NCI-H460 (cell line): Measurements from ENCODE around the genes KIF3B and SNTA1.

GRCh38 chr20:32057038-32057609 is 5.1 kb downstream of the HCK start:
RAMPAGE:
- cytosol, long total RNA = no peak
- long total RNA = no peak
- nucleus, long total RNA = no peak

DNA sequence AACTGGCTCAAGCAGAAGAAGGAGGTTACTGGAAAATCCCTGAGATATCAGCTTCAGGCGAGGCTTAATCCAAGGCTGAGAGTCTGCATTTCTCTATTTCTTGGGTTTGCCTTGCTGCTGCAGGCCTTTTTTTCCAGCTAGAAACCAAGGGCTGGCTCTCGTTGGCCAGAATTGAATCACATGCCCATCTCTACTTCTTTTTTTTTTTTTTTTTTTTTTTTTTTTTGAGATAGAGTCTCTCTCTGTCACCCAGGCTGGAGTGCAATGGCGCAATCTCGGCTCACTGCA is 11.7 kb downstream of the HCK start:
RAMPAGE:
- cytosol, long total RNA = no peak
- long total RNA = no peak
- nucleus, long total RNA = no peak

RAMPAGE:
- cytosol, long total RNA = no peak
- long total RNA = no peak
- nucleus, long total RNA = no peak
Measured at GRCh38 chr20:32194085-32194532, 13.4 kb downstream of the PLAGL2 start.

DNA sequence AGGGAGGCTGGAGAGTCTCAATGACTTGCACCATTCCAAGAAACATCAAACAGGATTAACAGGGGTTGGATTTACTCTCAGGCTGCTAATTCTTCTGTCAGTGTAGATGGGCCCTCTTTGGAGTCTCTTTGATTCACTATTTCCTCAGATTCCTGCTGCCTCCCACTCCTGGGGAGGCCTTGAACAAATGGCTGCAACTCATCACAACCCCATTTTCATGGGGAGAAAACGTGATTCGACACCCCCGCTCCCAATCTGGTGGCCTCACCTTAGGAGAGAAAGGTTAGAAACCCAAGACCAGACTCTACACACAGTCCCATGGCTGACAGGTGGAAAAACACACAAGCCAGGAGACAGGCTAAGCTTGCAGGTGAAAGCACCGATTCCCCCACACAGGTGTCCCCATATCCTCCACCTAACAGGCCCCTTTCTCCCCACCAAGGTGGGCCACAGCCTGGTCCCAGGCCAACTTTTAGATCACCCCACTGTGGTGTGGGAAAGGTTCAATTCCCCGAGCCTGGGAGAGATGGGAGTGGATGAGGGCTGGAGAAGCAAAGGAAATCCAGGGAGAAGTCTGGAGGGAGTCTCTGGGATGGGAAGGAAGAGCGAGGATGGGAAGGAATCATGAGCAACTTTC is 1.1 kb downstream of the PLAGL2 start:
RAMPAGE:
- cytosol, long total RNA = no peak
- long total RNA = no peak
- nucleus, long total RNA = no peak

RAMPAGE:
- cytosol, long total RNA = no peak
- long total RNA = no peak
- nucleus, long total RNA = no peak
Measured at GRCh38 chr20:32224477-32224875, 16.8 kb downstream of the POFUT1 start.

DNA sequence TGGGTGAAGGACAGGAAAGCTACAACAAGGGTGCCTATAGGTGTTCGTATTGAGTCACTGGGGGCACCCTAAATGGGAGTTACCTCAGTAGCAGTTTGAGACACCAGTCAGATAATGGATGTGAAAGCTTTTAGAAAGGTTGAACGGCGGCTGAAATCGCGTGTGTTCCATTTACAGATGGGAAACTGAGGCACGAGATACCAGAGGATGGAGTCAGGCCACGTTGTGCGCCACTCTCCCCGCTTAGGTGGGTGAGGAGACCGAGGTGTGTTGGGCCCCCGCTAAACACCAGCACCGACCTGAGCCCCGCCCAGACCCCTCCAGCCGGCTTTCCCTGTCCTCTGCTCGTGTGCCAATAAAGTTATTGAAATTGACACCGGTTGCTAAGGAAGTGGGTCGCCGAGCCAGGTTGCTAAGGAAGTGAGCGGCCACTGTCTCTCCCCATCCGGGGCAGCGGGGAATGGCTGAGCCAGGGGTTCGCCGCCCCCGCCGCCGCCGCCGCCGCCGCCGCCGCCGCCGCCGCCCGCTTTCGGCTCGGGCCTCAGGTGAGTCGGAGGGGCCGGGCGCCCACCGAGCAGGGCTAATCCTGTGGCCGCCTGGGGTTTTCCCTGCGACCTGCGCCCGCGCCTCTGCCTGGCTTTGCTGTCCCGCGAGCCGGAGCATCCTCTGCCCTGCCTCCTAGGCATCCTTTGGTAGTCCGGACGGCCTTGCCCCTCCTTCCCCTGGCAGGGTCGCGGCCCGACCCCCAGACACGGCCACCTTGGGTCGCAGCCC is at the start of gene KIF3B:
TSS of gene KIF3B (plus strand) at position 431 of the 774 bp plus-strand sequence.
RAMPAGE:
- cytosol, long total RNA = no peak
- long total RNA = no peak
- nucleus, long total RNA = no peak

DNA sequence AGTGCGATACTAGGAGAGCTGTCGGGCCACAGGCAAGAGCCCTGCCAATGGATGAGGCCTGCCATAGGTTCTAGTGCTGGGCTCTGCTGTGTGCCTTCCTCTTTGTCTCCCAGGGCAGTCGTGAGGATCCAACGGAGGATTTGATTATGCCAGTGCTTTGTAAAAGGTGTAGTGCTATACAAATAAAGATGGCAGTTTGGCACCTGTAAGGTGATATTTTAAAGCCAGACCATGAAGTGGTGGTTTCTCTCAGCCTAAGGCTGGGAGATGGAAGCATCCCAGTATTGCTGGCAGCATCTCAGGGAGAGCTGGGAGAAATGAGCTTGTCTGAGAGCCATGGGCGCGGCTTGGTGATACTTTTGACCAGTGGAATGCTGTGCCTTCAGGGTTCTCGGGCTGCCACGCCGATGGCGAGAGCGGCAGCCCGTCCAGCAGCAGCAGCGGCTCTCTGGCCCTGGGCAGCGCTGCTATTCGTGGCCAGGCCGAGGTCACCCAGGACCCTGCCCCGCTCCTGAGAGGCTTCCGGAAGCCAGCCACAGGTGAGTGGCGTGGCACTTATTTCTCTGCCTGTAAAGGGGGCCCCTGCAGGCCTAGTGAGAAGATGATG is 71.5 kb downstream of the ASXL1 start:
RAMPAGE:
- cytosol, long total RNA = no peak
- long total RNA = no peak
- nucleus, long total RNA = no peak

GRCh38 chr20:32445887-32446329 is 87.8 kb downstream of the ASXL1 start:
RAMPAGE:
- cytosol, long total RNA = no peak
- long total RNA = no peak
- nucleus, long total RNA = no peak

GRCh38 chr20:32452985-32454012 is 95.2 kb downstream of the ASXL1 start:
RAMPAGE:
- cytosol, long total RNA = no peak
- long total RNA = no peak
- nucleus, long total RNA = no peak

DNA sequence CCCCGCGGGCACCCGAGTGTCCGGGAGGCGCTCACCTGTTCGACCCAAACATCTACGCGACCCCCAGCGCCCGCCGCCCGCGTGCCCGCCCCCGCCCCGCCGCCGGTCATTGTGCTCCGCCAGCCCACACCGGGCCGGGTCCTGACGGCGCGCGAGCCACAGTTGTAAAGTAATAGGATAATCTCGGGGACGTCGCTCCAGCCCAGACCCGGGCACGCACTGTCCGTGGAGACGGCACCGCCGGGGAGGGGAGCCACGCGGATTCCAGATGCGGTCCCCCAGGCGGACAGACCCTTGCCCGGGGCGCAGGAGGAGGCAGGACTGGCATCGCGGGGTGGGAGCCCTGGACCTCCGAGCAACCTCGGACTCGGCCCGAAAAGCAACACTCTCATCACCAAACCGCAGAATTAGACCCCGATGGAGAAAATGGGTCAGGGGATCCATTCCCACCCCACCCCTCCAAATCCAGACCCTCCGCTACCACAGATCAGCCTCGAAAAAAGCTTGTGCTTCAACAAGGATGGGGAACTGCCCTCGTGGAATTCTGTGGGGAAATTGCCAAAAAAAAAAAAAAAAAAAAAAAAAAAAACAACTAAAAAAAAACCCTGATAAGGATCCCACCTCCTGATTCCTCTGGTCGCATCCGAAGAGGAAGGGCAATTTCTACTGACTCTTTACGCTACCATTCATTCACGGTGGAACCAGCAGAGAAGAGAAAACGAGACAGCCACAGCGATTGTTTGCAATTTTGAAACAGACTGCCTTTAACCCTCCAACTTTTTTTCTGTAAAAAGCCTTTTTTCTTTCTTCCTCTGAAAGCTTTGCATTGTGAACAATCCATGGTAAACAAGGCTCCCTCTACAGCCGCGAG is 100.4 kb downstream of the NOL4L start:
RAMPAGE:
- cytosol, long total RNA = no peak
- long total RNA = no peak
- nucleus, long total RNA = no peak

DNA sequence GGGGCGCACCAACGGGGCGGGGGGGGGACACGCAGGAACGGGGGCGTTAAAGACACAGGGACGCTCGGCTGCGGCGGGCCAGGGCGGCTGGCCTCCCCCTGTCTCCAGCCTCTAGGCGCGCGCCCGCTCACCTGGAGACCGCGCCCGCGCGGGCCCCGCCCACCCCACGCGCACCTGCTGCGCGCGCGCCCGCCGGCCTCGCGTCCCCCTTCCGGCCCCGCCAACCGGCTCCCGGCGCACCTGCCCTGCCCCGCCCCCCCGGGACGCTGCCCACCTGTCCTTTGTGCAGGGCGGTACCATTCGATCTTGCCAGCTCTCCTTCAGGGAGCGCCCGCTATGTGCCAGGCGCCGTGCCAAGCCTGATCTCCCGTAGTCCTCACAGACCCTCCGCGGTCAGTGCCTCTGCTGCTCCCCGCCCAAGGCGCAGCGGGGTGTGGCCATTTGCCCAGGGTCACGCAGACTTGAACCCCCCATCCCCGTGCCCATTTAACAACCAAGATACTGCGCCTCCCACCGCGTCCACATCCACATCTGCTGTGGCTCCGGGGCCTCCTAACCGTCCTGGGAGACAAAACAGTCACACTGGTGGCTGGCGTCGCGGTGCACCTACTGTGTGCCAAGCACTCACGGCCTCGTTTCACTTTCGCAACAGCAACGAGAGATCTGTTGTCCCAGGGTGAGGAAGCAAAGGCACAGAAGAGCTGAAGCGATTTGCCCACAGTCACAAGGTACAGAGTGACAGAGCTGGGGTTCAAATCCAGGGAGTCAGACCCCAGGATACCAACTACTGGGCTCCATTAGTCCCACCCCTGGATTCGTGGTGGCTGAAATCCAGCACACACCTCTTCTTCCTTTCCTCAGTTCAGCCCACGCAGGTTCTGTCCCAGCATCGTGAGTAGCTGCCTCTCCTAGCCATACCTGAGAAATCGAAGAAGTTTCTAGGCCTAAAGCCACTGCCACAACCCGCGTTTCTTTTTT is 48.0 kb downstream of the NOL4L start:
RAMPAGE:
- cytosol, long total RNA = no peak
- long total RNA = no peak
- nucleus, long total RNA = no peak

DNA sequence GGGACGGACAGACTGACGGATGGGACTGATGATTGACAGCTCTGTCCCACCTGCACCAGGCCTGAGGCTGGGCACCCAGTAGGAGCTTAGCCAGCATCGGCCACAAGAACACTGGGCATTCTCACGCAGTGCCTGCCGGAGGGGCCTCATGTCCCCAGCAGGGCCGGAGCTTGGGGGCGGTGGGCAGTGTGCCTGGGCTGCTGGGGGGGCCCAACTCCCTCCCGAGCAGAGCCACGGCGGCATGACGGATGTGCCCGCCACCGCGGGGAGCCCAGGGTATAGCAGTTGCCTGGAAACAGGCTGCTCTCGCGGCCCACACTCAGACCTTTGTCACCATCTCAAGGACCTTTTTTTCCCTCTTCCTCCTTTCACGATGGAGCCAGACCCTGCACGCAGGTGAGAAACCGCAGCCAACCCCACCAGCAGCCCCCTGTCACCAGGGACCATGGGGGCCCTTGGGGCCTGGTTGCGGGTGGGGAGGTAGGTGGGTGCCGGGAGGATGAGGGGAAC is 24.3 kb downstream of the NOL4L start:
RAMPAGE:
- cytosol, long total RNA = no peak
- long total RNA = no peak
- nucleus, long total RNA = no peak

GRCh38 chr20:32632272-32633203 is 41.2 kb downstream of the C20orf203 start:
RAMPAGE:
- cytosol, long total RNA = no peak
- long total RNA = no peak
- nucleus, long total RNA = no peak

DNA sequence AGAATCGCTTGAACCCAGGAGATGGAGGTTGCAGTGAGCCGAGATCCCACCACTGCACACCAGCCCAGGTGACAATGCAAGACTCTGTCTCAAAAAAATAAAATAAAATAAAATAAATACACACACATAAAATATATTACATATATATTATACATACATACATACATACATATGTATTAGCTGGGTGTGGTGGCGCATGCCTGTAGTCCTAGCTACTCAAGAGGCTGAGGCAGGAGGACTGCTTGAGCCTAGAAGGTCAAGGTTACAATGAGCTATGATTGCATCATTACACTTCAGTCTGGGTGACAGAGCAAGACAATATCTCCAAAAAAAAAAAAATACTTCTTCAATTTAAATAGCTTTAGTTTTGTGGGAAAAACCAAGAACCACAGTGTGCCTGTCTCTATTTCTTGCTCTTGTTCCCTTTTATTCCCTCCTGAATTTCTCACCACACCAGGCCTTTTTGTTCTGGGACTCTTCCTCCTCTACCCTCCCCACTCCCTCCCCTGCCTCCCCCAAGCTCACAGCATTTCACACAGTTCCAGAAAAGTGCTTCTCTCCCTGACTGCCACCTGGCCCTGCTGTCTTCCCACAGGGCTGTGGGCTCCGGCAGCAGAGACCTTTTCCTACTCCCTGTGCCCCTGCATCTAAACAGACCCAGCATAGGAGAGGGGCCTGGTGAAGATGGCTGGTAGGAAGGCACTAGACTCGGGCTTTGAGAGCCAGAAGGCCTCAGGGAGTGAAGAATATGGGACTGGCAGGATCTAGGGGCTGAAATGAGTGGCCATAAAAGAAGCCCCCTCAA is 1.3 kb downstream of the C20orf203 start:
RAMPAGE:
- cytosol, long total RNA = no peak
- long total RNA = no peak
- nucleus, long total RNA = no peak

DNA sequence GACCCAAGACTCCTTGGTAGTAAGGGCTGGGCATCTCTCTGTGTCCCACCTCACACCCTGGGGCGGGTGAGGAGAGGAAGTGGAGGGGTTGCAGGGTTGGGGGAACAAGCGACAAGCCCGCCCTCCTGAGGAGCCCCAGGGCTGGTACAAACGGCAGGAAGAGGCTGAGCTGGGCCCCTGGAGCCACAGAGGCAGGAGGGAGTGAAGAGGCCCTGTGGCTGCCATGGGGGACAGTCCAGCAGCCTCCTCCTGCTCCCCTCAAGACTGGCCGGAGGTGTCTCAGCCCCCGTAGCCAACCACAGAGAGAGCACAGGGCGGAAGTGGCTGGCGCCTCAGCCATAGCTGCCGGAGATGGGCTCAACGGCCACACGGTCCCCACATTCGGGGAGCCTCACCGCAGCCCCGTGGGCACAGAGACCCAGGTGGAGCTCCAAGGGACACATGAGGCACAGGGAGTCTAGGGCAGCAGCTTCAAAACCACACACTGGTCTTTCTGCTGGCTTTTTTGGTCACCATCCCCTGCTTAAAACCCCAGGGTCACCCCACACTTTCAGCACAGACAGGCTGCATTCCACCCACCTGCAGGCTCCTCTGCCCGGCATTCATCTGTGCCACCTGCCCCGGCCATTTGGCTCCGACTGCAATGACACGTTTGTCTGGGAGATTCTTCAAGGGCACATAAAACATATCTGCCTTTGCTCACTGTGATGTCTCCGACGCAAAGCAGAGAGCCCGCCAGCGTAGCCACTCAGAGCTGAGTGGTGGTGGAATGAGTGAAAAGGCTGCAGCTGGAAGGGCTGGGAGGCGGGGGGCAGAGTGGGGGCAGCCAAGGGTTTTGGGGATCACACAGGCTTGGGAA is 459 bp downstream of the C20orf203 start:
RAMPAGE:
- cytosol, long total RNA = no peak
- long total RNA = no peak
- nucleus, long total RNA = no peak

GRCh38 chr20:32972114-32972792 is 32.0 kb downstream of the SUN5 start:
RAMPAGE:
- cytosol, long total RNA = no peak
- long total RNA = no peak
- nucleus, long total RNA = no peak

GRCh38 chr20:33277466-33278605 is 5.2 kb upstream of the BPIFB1 start:
RAMPAGE:
- cytosol, long total RNA = no peak
- long total RNA = no peak
- nucleus, long total RNA = no peak

GRCh38 chr20:33443477-33443807 is at the start of gene SNTA1:
TSS of gene SNTA1 (minus strand) at chr20:33443763.
RAMPAGE:
- cytosol, long total RNA = no peak
- long total RNA = no peak
- nucleus, long total RNA = no peak

RAMPAGE:
- cytosol, long total RNA = no peak
- long total RNA = no peak
- nucleus, long total RNA = no peak
Measured at GRCh38 chr20:33460619-33461110, 17.1 kb upstream of the SNTA1 start.

DNA sequence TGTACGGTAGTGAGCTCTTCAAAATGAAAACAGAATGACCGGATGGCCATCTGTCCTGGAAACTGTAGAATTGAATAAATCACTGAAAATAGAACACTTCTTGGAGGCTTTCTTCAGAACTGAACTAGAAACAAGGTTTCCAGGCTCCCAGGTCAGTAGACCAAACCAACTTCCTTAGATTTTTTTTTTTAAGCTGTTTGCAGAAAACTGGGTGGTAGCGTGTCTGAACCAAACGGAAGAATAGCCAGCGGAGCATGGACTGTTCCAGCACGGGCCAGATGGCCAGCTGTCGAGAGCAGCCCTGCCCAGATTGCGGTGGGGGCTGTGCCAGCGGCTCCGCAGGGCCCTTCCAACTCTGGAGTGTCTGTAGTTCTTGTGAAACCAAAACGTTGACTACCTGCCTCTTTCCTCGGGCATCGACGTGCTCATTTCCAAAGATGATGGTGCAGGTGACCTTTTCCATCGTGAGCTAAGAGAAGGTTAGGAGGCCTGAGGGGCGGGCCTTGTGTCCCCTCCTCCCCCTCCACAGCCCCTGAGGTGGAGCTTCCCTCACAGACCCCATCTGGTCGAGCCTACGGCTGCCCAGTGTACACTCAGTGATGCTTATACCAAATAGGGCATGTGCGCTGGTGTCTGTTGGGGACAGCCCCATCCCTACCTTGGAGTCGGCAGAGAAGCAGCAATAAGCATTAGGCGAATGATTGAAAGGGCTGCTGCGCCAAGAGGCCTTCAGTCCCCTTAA is 13.0 kb upstream of the C20orf144 start:
RAMPAGE:
- cytosol, long total RNA = no peak
- long total RNA = no peak
- nucleus, long total RNA = no peak